ENCODE measurements around the gene POLG2.

GRCh38 chr17:64178051-64178757, 48.3 kb upstream of the ERN1 start:
- RRBS, result no CpG with 5 or more reads among the region's 8 CpGs

GRCh38 chr17:64186963-64187774, 57.2 kb upstream of the ERN1 start:
- RRBS, result no CpG with 5 or more reads among the region's 12 CpGs

DNA sequence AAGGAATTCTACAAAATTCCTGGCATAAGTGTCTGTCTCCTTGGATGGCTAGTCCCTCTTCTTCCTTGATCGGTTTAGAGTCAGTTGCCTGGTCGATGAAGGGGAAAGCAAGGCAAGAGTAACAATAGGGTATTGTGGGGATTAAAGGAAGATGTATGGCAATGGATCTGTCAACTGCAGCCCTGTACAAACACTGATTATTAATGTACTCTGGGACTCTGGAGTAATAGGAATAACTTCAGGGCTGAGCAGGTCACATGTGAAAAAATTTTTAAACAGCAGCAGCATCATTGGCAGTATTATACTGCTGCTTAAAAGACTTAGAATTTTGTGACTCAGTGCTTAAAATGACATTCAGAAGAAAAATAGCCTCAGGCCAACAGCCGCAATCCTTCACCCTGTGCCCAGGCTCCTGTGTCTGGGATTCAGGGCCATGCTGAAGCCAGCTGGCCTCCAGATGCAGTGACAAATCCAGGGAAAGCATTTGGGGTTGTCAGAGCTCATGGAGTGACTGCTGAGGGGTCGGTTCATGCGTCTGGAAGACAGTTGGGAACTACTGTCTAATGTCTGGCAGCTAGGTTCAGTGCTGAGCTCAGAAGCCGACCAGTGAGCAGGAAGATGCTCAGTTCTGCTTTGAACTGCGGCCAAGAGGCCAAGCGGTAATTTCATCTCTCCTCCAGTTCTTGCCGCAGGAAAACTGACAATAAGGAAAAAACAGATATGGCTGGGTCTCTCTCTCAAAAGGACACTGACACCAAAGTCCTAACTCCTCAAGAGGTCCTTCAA, 22.2 kb downstream of the TEX2 start:
- RRBS, result no CpG with 5 or more reads among the region's 9 CpGs

DNA sequence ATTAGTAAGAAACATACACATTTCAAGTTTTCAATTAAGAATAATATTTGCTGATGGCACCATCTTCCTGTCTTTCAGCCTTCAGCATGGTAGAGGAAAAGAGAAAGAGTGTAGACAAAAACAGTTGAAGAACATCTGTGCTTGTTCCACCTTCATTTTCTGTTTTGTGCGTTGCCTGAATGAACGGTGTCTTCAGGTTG, 59.9 kb upstream of the TEX2 start:
- RRBS, result no CpG with 5 or more reads among the region's 2 CpGs

DNA sequence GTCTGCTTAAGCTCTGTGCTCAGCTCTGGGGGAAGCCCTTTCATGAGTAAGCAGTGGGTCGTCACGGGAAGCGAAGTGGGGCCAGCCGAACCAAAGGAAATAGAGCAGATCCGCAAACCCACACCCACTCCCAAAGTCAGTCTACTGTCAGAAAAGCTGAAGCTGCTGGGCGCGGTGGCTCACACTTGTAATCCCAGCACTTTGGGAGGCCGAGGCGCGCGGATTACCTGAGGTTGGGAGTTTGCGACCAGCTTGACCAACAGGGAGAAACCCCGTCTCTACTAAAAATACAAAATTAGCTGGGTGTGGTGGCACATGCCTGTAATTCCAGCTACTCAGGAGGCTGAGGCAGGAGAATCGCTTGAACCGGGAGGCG, 50.0 kb downstream of the PECAM1 start:
- RRBS, result no CpG with 5 or more reads among the region's 16 CpGs

DNA sequence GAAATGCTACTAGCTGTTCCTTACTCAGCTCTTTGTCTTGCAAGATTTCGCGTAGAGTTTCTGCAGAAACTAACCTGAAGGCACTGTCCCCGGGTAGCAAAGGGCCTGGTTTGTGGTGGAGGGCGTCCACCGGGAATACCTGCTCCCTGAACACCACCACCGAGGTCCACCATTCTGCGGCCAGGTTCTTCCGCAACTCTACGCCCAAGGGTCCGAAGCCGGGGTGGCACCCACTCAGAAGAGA, 474 bp downstream of the POLG2 start:
- RRBS, result 2% methylated on average over 8 of the region's 11 CpGs

DNA sequence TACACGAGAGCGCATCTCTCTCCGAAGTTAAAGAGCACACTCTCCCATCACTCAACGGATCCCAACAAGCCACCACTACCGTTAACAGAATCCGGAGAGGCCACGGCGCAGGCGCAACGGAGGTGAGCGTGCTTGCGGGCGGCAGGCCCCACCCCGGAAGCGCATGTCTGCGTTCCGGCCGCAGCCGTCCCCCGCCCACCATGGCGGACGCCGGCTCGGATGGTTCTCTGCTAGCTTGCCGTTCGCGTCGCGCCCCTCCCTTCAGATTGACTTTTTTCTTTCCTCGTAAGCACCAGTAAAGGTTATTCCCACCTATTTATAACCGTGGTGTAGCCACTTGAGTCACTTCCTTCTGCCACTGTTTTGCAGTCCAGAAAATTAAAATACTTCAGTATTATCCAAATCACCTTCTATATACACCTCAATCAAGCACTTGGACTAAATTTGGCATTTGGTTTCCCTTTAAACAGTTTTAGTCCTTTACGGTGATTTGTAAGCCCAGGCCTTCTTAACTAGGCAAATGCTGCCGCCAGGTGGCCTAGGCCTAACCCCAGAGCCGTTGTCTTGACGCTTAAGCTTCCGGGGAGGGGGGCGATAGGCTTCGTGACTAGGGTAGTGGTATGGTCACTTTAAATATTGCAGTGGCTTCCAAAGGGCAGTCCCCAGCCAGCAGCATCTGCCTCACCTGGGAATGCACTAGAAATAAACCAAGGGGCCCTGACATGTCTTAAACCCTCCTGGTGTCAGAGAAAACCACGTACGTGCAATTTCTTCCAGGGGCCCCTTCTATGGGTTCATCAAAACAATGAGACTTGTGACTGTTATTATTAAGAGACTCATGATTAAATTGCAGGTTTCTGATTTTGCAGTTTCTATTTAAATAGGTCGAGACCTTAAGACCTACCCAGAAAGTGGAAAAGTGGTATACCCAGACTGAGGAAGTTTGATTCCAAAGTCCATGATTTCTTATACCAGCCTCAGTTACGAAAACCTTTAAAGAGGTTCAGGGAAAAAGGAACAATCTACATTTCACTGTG, at the start of gene POLG2:
POLG2 (minus strand) TSS at position 101 of the 1,037 bp plus-strand sequence.
- RRBS, result 2% methylated on average over 16 of the region's 42 CpGs

GRCh38 chr17:64510429-64510950, 3.7 kb downstream of the CEP95 start:
- RRBS, result no CpG with 5 or more reads among the region's 9 CpGs

DNA sequence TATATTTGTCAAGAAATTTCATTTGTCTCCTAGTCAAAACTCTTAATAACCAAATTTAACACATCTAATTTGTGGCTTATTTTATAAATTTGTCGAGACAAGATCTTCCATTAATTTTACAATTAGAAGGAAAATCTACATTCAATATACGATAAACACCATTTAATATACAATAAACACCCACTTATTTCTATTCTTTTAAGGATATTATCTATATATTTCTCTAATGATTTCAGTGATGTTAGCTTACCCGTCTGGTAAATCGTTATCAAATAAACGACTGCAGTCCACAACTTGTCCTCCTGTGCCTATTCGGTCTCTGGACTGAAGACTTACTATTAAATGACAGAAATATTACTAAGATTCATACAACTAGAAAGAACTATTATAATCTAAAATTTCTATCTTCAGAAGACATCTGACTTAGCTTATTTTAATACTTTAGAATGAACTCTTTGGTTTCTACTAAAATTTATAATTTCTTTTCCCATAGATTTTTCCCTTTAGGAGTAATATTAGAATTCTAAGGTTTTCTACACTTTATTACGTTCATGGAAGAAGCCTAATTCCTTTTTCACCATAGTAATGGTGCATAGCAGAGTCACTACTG, 76.2 kb downstream of the SMURF2 start:
- RRBS, result no CpG with 5 or more reads among the region's 7 CpGs

- RRBS, result no CpG with 5 or more reads among the region's 11 CpGs
Observed at GRCh38 chr17:64739356-64740194, 77.5 kb upstream of the SMURF2 start.

DNA sequence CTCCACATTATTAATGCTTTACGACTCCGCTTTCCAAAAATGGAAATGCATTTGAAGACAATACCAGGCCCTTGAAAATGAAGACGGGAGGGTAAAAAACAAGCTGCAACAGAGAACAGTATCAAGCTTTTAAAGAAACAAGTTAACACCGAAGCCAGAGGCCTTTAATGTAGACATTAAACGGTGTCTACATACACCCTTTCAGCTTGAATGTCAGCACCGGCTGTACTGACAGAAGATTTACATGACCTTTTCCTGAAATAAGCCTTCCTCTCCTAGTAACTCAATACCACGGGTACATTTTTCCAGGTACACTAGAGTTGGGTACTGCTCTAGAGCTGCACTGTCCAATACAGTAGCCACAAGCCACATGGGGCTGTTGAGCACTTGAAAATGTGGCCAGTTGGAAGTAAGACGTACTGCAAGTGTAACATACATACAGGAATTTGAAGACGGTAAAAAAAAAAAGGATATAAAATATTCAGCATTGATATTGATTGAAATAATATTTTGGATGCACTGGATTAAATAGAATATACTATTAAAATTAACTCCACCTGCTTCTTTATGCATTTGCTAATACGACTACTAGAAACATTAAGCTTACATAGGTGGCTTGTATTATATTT, 45.9 kb upstream of the LRRC37A3 start:
- RRBS, result no CpG with 5 or more reads among the region's 10 CpGs

GRCh38 chr17:64974089-64974891, 55.0 kb upstream of the LRRC37A3 start:
- RRBS, result no CpG with 5 or more reads among the region's 7 CpGs

DNA sequence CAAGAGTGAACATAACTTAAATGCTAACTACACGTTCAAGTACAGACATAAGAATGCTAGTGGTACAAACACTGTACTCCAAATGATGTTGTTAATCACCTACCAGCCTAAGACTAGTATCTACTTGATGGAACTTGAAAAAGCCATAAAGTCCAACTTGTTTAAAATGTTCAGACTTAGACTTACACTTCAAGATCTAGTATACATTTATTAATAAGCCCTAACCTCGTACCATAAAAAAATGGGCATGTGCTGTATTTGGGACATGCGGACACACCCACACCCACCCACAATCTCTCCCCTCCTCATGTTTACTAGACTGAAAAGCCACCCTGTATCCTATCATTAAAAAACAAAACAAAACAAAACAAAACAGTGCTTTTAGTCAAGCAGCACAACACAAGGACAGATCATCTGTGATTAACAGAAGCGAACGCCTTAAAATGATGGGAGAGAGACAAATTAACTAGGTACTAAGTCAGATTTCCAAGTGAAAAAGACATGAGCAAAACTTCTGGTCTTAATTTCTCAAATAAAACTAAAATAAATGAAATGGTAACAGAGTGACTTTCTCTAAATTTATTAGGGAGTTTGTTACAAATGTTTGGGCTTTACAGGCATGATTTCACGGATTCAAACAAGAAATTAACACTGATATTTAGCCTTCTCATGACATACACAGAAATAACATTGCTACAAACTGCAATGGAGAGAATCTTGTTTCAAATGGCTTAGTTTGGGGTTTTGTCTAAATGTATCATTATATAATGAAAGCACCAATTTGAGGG, 46.2 kb downstream of the GNA13 start:
- RRBS, result no CpG with 5 or more reads among the region's 6 CpGs

DNA sequence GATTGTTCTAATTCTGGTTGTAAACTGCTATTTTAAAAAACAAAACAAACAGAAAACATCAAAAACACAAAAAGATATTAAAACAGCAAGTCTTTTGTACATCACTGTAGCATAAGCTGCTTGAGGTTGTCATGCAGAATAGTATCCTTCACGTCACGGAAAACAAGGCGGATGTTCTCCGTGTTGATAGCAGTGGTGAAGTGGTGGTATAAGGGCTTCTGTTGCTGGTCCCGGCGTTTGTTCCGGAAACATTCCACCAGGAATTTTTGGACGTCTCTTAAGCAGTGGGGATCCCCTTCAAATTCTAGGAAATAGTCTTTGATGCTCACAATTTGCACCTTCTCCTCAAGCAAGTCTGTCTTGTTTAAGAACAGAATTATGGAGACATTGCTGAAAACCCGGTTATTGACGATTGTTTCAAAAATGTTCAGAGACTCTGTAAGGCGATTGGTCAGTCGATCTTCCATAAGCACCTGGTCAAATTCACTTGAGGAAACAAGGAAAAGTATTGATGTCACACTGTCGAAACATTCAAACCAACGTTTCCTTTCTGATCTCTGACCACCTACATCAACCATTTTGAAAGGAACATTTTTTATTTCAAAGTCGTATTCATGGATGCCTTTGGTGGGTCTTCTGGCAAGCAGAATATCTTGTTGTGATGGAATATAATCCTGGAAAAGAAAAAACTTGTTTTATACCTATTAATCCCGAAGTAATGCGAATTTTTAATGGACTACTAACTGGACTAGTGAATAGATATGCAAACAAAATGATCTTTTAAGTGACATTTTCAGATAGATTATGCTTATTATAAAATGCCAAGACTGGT, 42.2 kb downstream of the GNA13 start:
- RRBS, result no CpG with 5 or more reads among the region's 17 CpGs

GRCh38 chr17:65042943-65043446, 13.5 kb downstream of the GNA13 start:
- RRBS, result no CpG with 5 or more reads among the region's 7 CpGs

DNA sequence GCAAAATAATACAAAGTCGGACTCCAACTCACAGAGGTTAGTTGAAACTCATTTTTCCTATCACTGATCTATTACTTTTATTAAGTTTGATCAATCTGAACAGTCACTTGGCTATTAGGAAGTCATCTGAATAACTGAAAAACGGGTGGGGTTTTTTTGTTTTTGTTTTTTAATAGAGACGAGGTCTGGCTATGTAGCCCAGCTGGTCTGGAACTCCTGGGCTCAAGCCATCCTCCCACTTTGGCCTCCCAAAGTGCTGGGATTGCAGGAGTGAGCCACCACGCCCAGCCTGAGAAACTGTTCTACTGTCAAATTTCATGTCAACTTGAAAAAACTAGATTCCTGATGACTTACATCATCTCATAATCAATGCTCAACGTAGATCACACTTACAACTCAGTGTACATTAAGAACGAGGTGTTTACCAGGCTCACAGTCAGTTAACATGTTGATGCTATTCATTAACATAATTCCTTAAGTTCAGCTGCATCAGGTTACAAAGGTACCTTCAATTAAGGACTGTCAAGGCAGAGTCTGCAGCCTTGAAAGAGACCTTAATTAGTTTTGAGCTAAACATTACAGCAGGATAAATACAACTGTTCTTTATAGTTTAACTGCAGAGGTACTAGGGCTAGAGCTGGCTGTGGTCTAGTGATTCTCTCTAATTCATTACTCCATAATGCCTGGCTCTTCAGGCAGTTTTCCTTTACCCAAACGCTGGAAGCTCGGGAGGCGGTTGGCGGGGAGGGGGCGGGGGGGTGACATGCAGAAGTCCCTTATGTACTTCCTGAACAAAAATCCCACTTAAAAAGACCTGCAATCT, 2.0 kb downstream of the GNA13 start:
- RRBS, result no CpG with 5 or more reads among the region's 11 CpGs

DNA sequence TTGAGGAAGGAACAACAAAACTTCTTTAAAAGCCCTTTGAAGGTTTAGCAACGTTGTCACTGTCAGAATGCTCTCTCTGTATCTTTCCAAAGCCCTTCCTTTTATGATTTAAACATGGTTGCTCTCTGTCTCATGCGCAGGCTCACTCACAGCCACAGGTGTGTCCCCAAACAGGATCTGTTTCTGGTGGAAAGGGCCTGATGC, 9.4 kb upstream of the GNA13 start:
- RRBS, result no CpG with 5 or more reads among the region's 2 CpGs

DNA sequence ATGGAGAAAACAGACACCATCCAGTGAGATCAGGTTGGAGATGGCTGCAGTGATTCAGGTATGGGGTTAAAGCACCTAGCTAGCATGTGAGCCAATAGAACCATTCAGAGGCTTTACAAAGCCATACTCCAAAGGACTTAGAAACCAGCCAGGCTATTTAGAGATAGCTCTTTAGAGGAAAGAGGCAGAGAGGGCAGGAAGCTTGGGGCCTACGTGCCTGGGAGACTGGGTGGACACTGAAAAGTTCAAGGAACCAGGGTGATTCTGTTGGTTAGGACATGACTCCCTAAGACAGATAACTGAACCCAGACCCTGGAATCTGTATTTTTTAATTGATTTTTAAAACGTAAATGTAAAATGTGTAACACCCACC, 16.0 kb upstream of the GNA13 start:
- RRBS, result no CpG with 5 or more reads among the region's 2 CpGs

DNA sequence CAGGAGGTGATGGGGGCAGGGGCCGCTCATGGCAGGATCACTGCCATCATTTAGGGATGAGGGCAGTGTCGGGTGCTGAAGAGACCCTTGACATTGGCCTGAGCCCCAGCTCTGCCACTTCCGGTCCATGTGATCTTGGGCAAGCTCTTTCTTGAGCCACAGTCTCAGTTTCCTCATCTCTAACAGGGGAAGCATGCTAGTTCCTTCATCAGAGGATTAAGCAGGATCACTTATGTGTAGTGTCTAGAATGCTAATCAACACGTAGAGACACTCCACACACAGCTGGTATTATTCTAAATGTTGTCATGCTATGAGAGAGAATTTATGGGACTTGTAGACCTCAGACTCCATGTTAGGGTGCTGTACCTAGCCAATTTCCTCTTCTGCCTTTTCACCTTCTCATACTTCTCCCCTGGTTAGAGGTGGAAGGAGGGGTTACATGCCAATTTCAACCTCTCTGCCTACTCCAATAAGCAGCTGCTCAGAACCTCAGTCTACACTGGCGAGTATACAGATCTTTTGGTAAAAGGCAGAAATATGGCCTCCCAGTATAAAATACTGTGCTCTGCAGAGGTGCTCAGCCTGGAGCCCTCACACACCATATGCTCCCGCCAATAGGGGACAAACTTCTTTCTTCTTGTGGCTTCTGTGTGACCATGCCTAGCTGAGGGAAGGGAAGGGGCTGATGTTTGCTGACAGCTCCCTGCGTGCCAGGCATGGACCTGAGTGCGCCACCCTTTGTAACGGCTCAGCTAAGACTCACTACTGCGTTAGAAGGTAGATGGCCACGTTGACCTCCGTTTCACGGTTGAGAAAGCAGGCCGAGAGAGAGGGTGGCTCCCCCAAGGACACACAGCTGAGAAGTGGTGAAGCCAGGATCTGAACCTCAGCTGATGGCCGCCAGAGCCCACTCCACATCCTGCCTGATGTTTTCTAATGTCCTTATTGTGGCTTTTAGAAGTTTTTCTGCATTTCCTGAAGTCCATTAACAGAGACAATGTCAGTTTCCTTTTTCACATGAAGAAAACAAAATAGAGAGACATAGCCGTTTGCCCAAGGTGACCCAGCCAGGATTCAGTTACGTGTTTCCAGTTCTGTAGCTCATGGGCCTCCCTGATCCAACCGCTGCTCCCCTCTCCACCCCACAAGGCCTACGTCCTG, 44.8 kb downstream of the RGS9 start:
- RRBS, result no CpG with 5 or more reads among the region's 19 CpGs

DNA sequence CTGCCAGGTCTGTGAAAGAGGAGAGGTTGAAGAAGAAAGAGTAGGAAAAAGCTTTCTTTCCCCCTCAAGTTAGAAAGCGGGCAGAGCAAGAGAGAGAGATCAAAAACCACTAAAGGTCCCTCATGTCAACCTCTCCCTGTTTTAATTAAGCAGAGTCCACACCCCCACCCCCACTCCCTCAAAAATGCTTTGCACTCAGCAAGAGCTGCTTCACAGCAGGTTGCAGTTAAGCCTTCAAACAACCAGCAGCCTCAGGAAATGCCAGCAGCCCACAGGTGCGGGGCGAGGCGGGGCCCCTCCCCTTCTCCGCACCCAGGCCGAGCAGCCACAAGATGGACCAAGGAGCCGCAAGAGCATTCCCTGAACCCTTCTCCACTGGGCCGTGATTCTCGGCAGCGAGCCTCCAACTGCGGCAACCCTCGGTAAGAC, 66.3 kb downstream of the AXIN2 start:
- RRBS, result no CpG with 5 or more reads among the region's 12 CpGs